Urinary bladder (tissue), 3 donors: ENCODE measurements around a stretch of chr6.

- PRO-cap = no peak
- RAMPAGE, long total RNA = no peak
Observed at GRCh38 chr6:144265305-144265873, 19.7 kb upstream of the UTRN start.

- PRO-cap = no peak
- RAMPAGE, long total RNA = no peak
Observed at GRCh38 chr6:144284071-144284524, 1.0 kb upstream of the UTRN start.

GRCh38 chr6:144285714-144285972 is 508 bp downstream of the UTRN start:
- PRO-cap = unidirectional peak, plus-strand start at chr6:144285917
- RAMPAGE, long total RNA = no peak

DNA sequence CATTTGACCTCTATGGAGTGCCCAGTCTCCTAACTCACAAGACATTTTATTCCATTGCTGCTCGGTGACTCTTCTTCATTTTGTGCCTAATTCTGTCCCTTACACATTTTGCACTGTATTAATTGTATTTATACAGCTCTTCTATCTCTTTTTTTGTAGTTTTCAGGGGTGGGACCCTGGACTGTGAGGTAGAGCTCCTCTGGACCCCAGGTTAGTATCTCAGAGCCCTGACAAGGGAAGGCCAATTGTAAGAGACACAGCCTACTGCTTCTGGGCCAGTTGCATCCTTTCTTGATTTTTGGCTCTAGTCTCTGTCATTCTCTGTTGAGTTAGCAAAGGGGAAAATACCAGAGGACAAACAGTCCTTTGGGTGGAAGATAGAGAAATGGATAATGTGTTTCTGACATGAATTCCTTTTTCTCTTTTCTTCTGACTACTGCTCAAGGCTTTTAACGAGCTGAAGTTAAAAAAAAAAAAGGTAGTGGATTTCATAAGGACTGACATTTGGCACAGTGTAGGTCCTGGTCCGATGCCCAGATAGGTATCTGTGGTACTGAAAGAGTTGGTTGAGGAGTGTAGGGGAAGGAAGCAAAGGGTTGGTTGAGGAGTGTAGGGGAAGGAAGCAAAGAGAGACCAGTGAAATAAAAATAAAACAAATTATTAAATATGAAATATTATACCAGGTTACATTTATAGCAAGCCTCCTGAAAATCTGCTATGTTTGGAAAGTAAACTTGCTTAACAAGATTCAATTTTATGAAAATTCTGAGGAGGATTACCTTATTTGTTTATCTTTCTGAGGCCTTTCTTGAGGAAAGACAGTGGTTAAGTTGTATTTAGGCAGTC is 11.7 kb downstream of the UTRN start:
- PRO-cap = no peak
- RAMPAGE, long total RNA = no peak

- PRO-cap = unidirectional peak, minus-strand start at chr6:144377720
- RAMPAGE, long total RNA = no peak
Observed at GRCh38 chr6:144377404-144378201, 92.5 kb downstream of the UTRN start.

GRCh38 chr6:144415080-144415486 is 129.9 kb downstream of the UTRN start:
- PRO-cap = no peak
- RAMPAGE, long total RNA = no peak

- PRO-cap = no peak
- RAMPAGE, long total RNA = no peak
Observed at GRCh38 chr6:145267263-145267480, 468.1 kb downstream of the EPM2A start.

- PRO-cap = no peak
- RAMPAGE, long total RNA = no peak
Observed at GRCh38 chr6:145866954-145867376, 52.4 kb upstream of the FBXO30 start.

DNA sequence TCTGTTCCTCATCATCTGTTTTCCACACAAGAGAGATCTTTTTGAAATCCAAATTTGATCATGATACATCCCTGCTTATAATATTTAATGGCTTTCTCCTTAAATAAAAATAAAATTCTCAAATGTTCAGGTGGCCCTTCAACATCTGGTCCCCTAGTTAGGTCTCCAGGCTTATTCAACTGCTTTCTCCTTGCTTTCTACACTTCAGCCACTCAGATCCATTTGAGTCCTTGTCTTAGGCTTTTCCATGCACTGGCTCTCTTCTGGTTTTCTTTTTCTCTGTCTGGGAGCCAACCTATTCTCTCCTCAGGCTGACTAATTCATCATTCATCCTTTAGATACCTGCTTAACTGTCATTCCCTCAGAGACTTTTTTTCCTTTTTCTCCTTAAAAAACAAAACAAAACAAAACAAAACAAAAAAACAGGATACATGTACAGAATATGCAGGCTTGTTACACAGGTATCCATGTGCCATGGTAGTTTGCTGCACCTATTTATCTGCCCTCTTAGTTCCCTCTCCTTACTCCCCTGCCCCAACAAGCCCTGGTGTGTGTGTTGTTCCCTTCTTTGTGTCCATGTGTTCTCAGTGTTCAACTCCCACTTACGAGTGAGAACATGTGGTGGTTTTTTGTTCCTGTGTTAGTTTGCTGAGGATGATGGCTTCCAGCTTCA is 56.6 kb downstream of the SHPRH start:
- PRO-cap = no peak
- RAMPAGE, long total RNA = no peak

GRCh38 chr6:146546390-146546791 is 2.8 kb downstream of the RAB32 start:
- PRO-cap = no peak
- RAMPAGE, long total RNA = no peak

DNA sequence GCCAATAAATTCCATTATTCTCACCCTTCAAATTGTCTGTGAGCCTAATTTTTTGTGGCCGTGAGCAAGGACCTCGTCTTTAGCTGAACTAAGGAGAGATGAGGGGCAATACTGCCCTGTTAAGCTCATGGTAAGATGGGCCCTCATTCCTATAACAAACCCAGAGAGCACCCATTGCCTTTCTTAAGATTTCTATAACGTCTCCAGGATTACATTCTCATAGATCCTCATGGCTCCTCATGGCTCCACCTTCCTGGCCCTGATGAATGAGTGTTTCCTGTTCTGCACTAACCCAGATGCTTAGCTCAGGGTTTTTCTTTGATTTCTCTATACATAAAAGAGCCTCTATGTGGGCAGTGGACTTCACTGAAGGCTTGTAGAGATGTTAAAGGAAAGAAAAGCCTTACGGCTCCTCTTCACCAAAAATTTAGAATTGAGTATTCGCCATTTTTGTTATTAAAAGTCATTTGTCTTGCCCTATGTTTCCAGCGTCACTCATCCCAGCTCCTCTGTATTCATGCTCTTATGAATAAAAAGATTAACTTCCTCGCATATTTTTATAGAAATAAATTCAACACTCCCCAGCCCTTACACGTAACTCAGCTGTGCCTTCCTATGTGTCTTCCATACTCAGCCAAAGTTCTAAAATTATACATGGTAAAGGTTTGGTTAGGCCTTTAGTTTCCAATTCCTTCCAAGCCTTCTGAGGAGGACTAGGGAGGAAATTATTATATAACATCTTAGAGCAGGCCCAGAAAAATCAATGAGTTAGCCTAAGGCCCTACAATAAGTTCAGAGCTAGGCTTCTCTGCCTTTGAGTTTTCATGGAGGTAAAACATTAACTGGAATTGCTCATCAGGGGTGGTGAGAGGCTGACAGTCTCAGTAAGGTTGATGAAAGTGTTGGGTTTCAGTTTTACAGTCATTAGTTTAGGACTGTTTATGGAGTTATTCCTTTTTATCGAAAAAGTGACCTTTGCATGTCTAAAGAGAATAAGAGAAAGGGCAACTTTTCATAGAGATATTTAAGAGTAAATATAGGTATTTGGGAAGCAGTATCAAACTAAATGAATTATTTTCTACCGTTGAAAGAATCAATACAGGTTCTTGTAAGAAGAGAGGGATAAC is 285.7 kb downstream of the ADGB start:
- PRO-cap = no peak
- RAMPAGE, long total RNA = no peak

- PRO-cap = no peak
- RAMPAGE, long total RNA = no peak
Observed at GRCh38 chr6:147252203-147253121, 48.2 kb downstream of the STXBP5 start.

- PRO-cap = no peak
- RAMPAGE, long total RNA = no peak
Observed at GRCh38 chr6:147261654-147262553, 57.7 kb downstream of the STXBP5 start.

DNA sequence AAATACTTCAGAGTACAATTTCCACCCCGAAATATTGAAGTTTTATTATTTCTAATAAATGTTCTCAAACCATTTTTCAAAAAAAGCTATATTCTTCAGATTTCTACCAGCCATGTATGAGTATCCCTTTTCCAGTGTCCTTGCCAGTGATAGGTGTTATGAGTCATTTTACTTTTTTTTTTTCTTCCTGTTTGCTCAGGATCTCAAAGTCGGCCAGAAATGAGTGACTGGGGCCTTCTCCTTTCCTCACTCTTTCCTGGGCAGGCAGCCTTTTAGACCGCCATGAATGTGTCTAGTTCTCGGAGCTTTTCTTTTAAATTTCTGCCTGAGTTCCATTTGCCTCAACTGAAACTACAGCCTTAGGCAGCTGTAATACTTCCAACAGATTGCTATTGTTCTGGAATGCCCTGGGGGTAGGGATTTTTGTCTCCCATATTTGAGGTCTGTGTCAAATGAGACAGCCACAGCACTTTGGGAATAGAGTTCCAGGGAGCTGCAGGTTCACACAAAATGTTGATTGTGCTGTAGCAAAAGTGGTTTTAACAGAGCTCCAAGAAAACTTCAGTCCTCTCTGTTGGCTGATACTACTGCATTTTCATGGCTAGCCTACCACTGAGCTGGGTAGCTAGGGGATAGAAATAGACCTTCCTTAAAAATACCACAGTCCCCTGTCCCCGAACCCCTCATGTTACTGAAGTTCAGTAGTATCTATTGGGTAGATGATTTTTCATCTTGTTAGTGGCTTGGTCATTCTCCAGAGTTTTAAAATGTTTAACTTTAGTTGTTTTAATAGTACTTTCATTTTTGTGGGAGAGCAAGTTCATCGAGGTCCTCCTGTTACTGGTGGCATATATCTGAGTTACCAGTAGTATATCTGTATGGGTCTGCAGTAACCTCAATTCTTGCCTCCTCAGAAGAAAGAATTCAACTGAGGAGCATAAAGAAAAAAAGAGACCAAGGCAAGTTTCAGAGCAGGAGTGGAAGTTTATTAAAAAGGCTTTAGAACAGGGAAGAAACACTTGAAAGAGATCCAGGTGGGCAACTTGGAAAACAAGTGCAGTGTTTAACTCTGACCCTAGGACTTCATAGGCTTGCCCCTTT is 83.9 kb downstream of the STXBP5 start:
- PRO-cap = no peak
- RAMPAGE, long total RNA = no peak

GRCh38 chr6:147357689-147358398 is 150.6 kb upstream of the SAMD5 start:
- PRO-cap = no peak
- RAMPAGE, long total RNA = no peak

GRCh38 chr6:147529787-147530541 is 21.5 kb downstream of the SAMD5 start:
- PRO-cap = no peak
- RAMPAGE, long total RNA = no peak

GRCh38 chr6:147919237-147919537 is 410.7 kb downstream of the SAMD5 start:
- PRO-cap = no peak
- RAMPAGE, long total RNA = no peak

DNA sequence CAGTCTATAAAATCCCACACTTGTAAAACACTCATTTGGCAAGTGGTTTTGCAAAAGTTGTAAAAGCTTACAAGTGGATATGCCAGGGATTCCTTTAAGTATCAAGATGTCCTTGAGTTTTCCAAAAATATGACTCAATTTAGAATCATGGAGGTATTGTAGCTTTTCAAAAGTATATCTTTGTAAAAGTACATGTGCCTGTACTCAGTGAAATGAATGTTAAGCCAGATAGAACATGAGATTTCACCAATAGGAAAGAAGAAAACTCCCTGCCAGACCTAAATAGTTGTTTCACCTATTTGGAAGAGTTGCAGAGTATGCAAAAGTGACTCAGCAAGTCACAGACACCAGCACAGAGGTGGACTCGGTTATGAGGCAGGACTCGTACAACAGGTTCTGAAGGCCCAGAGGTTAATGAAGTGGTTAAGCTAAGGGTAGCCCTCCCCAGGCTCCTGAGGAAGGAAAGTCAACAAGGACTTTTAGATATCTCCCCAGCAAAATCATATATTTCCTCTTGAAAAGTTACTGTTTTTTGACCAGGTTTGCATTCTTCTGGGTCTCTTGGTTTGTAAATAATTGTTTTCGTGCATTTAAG is 150.9 kb upstream of the SASH1 start:
- PRO-cap = no peak
- RAMPAGE, long total RNA = no peak

- PRO-cap = no peak
- RAMPAGE, long total RNA = no peak
Observed at GRCh38 chr6:148406350-148406922, 63.8 kb downstream of the SASH1 start.

DNA sequence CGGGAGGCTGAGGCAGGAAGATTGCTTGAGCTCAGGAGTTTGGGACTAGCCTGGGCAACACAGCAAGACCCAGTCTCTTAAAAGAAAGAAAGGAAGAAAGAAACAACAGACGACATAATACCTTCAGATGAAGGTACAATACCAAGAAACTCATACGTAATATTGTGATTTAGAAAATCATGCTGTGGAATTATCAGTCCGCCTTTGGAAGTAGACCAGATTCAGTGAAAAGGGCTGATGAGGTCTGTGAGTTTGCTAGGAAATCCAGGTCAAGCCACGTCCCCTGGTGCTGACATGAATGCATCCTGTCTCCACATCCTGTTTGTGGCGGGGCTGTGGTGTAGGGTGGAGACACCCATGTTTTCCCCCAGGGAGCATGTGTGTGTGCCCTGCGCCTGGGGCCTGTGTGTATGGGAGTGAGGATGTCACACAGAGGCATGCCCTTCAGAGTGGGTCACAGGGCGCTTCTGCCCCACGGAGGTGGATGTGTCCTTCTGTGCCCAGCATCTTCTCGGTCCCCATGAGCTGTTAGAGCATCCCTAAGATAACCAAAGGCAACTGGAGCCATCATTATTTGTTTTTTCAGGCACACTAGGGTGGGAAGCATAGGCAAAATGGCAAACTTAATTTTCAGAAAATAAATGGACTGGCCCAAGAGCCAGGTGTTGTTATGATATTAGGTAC is 109.1 kb downstream of the SASH1 start:
- PRO-cap = no peak
- RAMPAGE, long total RNA = no peak